Placental pericyte (primary cell): ENCODE data around the genes HLA-DOA, KIFC1 and CUTA.

DNA sequence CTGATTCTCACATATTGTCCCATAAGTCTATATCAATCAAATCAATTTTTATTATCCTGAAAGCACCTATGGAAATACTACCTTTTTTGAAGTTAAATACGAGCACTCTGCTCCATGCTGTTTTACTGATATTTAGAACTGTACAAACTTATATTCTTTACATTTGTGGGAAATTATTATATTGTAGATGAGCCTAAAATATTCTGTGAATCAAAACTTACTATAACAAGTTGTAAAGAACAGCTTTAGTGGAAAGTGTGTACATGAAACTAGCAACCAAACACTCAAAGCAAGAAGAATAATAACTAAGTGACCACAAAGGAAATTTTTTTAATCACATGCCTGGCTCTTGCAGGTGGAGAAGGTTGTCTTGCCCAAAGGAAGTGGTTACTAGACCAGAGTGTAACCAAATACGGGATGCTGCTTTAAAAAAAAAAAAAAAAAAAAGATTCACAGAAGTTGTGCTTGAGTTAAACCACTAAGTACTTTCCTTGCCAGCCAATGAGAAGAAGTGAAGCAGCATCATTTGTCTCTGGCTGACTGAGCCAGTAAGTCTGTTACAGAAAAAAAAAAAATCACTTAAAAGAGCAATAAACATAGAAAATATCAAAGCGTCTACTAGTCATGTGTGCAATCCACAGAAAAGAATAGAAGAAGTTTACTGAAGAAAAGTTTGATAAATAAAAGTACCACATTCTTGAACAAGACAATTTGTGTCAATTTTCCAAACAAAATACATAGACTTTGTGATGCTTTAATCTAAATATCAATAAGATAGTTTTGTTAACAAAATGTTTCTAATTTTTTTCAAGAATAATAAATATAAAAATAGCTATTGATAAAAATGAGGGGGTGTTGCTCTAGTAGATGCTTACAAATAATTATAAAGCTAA is 19.2 kb upstream of the HLA-DQB1 start:
- CAGE, long polyA plus RNA, result no peak

DNA sequence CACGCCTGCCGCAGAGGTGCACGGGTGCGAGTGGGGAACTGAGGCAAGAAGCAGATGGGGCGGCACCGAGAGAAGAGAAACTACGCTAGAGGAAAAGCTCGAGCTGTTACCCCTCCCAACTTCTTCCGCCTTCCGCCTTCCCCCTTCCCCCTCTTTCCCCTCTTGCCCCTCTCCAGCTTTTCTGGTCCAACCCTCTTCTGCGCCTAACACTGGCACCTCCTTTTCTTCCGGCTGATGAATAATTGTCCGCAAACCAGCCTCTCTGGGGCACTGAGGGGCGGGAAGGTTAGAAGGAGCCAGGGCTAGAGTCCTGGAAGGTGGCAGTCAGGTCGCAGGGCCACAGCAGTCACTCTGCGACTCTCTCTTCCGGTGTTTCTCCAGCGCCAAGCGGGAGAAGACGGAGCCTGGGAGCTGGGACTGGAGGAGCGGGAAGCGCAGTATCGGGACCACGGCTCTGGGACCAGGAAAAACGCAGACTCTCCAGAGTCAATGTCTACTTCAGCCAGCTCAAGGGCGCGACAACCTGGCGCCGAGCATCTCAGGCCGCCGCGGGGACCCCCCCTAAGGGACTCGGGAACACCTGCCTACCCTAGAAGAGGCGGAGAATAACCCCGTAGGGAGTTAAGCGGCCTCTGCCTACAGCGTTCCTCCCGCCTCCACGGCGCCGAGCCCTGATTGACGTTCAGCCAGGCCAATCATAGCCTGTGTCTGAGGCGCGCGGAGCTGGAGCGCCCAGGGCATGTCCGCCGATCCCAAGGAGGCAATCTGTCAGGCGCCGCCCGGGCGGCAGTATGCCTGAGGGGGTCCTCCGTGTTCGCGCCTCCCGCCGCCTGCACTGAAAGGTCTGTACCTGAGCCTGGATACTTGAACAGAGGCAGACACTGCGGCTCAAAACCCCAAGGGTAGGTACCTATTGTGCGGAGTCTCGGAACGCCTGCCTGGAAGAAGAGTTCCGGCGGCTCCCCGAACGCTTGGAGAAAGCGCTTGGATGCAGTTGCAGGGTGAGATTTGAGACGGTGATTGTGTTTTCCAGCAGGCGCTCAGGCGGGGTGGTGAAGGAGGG is 40.4 kb downstream of the PSMB9 start:
- CAGE, long polyA plus RNA, result no peak

DNA sequence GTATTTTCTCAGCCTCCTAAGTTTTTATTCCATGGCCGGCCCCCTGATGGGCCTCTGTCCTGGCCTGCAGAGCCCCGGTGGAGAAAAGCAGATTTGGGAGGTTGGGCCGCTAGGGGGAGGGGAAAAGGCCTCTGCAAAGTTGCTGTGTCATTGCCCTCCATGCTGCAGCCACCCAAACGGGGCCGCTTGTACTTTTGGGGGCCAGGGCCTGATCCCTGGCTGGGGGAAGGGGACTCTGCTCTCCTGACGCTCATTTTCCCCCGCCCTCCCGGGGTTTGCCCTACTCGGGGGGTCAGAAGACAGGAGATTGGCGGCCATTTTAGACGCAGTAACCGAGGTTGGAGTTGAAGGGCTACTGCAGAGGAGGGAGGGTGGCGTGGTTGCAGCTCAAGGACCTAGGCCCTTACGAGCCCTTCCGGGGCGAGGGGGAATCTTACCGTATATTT is 1.7 kb downstream of the BRD2 start:
- CAGE, long polyA plus RNA, result no peak

DNA sequence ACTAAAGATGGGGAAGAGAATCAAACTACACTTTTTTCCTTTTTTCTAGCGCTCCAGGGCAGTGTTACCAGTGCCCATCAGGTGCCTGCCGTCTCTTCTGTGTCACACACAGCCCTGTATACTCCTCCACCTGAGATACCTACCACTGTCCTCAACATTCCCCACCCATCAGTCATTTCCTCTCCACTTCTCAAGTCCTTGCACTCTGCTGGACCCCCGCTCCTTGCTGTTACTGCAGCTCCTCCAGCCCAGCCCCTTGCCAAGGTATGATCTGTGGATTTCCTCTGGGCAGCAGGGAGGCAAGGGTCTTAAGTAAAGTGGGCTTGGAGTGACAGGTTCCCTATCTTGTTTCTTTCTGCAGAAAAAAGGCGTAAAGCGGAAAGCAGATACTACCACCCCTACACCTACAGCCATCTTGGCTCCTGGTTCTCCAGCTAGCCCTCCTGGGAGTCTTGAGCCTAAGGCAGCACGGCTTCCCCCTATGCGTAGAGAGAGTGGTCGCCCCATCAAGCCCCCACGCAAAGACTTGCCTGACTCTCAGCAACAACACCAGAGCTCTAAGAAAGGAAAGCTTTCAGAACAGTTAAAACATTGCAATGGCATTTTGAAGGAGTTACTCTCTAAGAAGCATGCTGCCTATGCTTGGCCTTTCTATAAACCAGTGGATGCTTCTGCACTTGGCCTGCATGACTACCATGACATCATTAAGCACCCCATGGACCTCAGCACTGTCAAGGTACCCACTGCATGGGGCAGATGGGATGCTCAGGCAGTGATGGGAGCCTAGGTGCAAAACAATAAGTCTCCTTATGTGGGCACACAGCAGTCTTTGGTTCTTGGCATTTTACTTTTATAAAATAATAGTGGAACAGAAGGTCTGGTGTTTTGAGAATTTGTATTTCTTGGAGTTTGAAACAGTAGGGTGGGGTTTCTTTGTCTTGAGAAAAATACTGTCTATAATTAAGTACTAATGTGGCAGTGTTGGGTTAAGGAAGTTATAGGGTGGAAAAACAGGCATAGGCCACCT is 8.1 kb downstream of the BRD2 start:
- CAGE, long polyA plus RNA, result no peak

- CAGE, long polyA plus RNA, result no peak
Measured at GRCh38 chr6:32980203-32980762, 11.9 kb downstream of the BRD2 start.

- CAGE, long polyA plus RNA, result no peak
Measured at GRCh38 chr6:32982322-32983468, 14.3 kb downstream of the BRD2 start.

- CAGE, long polyA plus RNA, result no peak
Measured at GRCh38 chr6:33009065-33009918, at the start of gene HLA-DOA. HLA-DOA (minus strand) TSS chr6:33009591.

GRCh38 chr6:33248335-33248863 is 23.3 kb downstream of the VPS52 start:
- CAGE, long polyA plus RNA, result no peak

GRCh38 chr6:33272201-33272835 is 443 bp downstream of the RPS18 start:
- CAGE, long polyA plus RNA, result no peak

DNA sequence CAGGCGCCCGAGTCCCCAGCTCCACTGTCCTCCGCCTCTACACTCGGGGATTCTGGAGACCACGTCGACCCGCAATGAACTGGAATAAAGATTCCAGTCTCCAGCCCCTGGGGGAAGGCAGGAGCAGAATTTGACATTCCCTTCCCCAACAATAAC is 258 bp upstream of the RGL2 start:
- CAGE, long polyA plus RNA, result no peak

DNA sequence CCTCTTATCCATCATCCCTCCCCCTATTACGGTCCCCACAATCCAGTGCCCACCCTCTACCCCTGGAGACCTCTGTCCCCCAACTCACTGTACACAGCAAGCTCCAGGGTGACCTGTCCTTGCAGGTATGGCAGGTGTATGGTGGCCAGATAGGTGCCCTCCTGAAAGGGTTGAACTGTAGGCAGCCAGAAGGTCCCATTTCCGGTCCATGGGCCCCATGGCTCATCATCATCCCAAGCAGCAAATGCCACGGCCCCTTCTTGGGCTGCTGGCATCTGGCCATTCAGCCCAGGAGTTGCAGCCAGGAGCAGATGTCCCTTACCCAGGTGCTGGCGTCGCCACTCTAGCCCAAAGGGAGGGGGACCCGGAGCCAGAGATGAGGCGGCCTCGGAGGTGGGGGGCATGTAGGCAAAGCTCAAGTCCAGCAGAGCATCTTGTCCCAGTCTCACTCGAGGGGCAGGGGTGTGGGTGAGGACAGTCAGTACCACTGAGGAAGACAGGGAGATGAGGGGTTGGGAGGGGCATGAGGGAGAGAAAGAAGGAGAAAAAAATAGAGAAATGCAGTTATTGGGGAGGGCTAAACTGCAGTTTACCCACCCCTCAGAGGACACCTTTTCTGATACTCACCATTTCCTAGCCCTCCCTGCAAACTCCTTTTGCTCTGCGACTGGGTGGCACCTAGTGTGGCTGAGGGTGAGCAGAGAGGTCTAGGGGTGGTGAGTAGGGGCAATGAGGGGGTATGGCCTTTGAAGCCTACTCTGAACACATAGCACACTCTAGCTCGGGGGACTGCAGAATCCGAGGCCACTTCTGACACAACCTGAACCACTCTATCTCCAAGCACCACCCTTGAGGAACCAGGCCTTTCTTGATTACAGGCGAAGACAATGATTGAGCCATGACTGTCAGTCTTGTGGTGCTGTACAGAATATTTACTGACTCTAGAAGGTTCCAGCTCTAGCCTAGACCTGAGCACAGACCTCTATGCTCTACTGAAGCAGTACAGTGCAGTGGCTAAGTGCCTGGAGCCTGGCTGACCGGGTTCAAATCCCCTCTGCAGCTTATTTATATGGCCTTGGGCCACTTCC is 6.5 kb upstream of the RGL2 start:
- CAGE, long polyA plus RNA, result no peak

DNA sequence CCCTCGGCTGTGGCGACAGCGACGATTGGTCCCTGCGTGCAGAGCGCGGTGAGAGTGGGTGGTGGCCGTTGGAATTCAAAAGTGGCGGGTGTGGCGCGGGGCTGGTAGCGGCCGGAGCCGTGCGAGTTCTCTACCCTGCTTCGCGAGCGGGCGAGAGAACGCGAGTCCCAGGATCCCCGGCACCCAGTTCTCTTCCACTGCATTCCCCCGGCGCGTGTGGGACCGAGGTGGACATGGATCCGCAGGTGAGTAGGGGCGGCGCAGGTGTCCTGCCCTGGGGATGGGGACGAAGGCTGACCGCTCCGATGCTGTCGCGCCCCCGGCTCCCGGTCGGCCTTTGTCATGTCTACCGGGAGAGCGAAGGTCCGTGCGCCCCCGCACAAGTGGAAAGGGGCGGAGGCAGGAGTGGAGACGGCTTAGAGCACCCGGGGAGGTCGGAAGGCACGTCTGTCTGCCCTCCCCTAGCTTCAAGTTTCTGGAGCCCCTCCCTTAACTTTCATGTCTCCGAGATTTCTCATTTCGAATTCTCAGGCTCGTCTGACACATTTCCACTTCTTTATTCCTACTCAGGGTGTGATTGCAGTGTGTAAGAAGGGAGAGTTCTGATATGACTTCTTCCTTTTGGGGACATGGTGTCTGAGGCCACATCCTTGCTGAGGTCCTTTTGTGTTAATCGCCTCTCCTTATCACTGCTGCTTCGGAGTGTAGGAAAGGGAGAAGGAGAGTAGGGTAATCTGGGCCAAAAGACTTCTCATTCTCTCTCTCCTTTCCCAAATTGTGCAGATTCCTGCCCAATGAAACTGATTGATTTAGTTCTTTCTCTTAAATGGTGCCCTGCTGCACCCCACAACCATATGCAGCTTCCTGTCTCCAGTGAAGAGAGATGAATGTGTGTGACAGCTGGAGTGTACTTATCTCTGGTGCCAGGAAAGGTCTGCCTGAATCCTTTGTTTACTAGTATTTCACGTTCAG is at the start of gene KIFC1:
TSS of gene KIFC1 (plus strand) at position 71 of the 972 bp plus-strand sequence.
- CAGE, long polyA plus RNA, result no peak

- CAGE, long polyA plus RNA, result no peak
Measured at GRCh38 chr6:33403401-33404212, 7.2 kb upstream of the PHF1 start.

- CAGE, long polyA plus RNA, result no peak
Measured at GRCh38 chr6:33417788-33418566, at the start of gene CUTA. CUTA (minus strand) TSS chr6:33418107.

DNA sequence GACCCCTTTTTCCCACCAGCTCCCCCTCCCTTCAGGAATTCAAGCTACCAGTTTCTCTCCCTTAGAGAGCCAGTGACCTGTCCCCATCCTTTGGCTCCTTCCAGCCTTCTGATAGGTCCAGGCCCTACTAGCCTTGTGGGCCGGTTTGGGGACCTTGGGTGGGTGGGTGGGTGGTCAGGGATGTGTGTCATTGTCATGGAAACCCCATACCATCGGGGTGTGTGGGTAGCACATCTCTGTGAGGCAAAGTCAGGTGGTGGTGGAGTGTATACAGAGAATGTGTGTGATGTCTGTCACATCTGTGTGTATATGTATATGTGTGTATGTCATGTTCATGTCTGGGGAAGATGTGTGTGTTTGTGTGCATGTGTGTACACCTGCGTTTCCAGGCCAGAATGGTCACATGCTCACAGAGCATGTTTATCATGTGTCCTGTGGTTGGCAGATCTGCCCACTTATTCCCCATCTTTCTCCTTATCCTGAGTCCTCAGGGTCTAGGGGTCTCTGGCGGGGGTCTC is 7.0 kb downstream of the SYNGAP1 start:
- CAGE, long polyA plus RNA, result no peak

GRCh38 chr6:33443838-33444826 is 10.2 kb upstream of the ZBTB9 start:
- CAGE, long polyA plus RNA, result no peak

- CAGE, long polyA plus RNA, result no peak
Measured at GRCh38 chr6:33450405-33450748, 4.0 kb upstream of the ZBTB9 start.

GRCh38 chr6:33620134-33620723 is 893 bp upstream of the ITPR3 start:
- CAGE, long polyA plus RNA, result no peak

DNA sequence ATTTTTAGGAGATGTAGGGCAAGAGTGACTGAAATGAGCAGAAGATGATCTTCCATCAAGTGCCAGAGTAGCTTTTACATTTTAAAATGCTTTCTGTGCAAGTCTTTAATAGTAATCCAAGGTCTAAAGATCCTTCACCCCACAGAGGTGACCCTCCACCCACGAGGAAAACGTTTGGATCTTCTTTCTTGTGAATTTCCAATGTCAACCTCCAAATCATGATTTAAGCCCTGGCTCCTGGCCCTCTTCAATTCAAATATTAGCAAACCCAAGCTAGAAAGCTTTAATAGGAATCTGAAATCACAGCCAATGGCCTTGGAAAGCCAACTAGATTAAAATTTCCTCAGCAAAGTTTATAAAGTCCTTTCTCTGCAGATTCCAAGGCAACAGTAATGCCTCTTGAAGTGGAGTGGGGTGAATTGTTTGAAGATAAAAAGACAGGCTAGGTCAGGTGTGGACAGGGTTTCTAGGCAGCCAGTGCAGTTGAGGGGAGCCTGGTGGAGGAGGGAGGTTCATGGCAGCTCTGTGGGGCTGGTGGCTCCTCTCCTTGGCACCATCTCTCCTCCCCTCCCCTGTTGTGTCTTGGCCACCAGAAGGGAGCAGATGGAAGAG is 11.9 kb upstream of the UQCC2 start:
- CAGE, long polyA plus RNA, result no peak

- CAGE, long polyA plus RNA, result no peak
Measured at GRCh38 chr6:33731664-33732741, 14.7 kb downstream of the IP6K3 start.